Measurements from ENCODE around the genes DEFB113 and PAQR8.

- PRO-cap: no peak
- RAMPAGE, long total RNA: no peak
Measured at GRCh38 chr6:49969552-49969920, at the start of gene DEFB113. Gene DEFB113, minus strand, starts transcription at chr6:49969625.

DNA sequence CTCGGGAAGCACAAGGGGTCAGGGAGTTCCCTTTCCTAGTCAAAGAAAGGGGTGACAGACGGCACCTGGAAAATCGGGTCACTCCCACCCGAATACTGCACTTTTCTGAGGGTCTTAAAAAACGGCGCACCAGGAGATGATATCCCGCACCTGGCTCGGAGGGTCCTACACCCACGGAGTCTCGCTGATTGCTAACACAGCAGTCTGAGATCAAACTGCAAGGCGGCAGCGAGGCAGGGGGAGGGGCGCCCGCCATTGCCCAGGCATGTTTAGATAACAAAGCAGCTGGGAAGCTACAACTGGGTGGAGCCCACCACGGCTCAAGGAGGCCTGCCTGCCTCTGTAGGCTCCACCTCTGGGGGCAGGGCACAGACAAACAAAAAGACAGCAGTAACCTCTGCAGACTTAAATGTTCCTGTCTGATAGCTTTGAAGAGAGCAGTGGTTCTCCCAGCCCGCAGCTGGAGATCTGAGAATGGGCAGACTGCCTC is 303.0 kb downstream of the TFAP2B start:
- PRO-cap: no peak
- RAMPAGE, long total RNA: no peak

- PRO-cap: no peak
- RAMPAGE, long total RNA: no peak
Measured at GRCh38 chr6:51514228-51514994, 573.0 kb downstream of the PKHD1 start.

DNA sequence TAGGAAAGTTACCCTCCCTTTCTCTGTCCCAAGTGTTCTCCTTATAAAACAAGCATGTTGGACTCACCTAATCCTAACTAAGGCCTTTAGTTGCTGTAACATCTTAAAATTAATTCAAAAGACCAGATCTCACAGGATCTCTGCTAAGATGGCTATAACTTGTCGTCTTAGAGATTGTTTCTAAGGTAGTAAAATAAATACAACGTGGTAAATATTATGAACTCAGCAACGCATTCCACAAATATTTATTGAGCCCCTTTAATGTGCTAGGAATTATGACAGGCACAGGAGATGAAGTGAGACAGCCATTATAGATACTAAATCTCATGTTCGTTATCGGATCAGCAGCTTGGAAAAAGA is 20.8 kb upstream of the MCM3 start:
- PRO-cap: no peak
- RAMPAGE, long total RNA: no peak

- PRO-cap: no peak
- RAMPAGE, long total RNA: no peak
Measured at GRCh38 chr6:52333625-52334254, 28.2 kb upstream of the PAQR8 start.

DNA sequence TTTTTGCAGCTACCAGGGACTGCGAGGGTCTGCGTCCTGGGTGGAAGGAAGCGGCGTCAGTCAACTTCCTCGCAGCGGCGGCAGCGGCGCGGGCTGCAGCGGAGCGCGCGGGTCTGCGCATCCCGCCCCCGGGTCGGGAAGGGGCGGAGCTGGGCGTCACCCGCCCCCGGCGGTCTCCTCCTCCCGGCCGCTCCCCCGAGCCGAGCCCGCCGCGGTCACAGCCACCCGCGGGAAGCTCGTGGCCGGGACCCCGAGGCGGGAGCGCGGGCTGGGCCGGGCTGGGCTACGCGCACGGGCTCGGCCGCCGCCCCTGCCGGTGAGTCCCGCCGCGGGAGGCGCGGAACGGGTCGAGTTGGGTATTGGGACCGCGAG is at the start of gene PAQR8:
Gene PAQR8 (plus strand): TSS at position 218 of the 372 bp plus-strand sequence.
- PRO-cap: bidirectional peak, plus-strand start at position 218 of the sequence, minus-strand start at position 82 of the sequence
- RAMPAGE, long total RNA: no peak

GRCh38 chr6:52370183-52370686 is 8.3 kb downstream of the PAQR8 start:
- PRO-cap: no peak
- RAMPAGE, long total RNA: no peak

DNA sequence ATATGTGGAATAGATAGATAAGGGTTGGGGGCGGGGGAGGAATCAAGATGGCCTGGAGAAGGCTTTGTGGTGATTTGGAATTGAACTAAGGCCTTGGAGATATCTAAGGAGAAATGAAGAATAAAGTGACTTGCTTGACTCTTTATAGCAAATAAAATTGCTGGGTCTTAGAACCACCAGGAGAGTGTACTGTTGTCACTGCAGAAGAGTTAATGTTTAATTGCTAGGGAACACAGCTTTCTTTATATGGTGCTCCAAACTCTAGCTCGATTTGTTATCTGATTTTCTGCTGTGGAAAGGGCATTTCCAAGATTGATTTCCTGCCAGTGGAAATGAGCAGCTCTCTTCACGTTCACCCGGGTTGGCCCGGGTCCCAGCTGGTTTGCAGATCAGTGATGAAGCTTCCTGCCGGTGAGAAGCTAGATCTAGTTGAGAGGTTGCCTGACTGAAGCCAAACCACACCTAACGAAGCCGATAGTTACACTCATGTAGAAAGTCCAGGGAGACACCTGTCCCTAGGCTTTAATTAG is 27.6 kb downstream of the PAQR8 start:
- PRO-cap: no peak
- RAMPAGE, long total RNA: no peak

- PRO-cap: unidirectional peak, plus-strand start at chr6:52556067
- RAMPAGE, long total RNA: no peak
Measured at GRCh38 chr6:52555949-52556148, 21.0 kb downstream of the TRAM2 start.

DNA sequence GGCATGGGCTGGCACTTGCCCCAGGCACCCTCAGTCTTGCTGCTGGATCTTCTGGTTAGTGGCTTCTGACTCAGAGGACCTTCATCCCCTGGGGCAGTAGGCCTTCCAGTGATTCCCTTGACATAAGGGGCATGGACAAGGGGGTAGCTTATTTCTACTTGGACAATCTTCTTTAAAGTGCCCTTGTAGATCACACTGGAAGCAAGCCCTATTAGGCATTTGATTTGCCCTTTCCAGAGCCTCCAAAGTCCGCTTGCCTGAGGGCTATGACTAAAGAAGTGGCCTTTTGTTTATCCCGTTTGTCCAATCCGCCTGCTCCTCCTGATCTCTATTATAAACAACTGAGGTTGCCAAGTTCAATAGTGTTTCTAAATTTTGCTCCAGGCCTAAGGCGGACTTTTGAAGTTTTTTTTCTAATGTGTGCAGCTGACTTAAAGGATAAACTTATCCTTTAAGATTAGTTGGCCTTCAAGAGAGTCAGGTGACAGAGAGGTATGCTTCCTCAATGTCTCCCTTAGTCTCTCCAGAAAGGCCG is 8.8 kb upstream of the GSTA3 start:
- PRO-cap: no peak
- RAMPAGE, long total RNA: no peak

DNA sequence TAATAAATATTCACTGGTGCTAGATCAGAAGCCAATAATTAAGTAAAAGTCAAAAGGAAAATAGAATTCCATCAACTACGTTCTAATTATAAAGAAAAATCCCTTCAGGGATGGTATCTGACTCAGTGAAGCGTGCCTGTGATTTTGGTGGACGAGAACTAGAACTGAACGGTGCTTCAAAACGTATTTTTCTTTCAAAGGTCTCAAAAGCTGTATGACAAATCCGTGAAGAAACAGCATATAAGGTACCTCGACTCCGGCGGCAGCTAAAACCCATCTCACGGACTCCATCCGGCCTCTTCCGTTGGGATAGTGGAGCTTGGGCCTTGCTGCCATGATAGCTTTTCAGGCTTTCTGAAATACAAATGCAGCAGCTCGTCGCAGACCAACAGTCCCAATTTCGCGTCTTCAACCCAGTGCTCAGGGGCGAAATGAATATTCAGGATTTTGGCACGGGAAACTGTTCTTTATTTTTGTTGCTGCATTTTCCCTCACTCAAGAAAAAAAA is 1.1 kb downstream of the GSTA4 start:
- PRO-cap: no peak
- RAMPAGE, long total RNA: no peak

DNA sequence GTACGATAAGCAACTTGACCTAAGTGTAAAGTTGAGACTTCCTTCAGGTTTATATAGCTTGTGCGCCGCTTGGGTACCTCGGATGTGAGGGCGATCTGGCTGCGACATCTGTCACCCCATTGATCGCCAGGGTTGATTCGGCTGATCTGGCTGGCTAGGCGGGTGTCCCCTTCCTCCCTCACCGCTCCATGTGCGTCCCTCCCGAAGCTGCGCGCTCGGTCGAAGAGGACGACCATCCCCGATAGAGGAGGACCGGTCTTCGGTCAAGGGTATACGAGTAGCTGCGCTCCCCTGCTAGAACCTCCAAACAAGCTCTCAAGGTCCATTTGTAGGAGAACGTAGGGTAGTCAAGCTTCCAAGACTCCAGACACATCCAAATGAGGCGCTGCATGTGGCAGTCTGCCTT is 459 bp upstream of the GSTA4 start:
- PRO-cap: bidirectional peak, plus-strand start at position 76 of the sequence, minus-strand start outside the sequence
- RAMPAGE, long total RNA: no peak

DNA sequence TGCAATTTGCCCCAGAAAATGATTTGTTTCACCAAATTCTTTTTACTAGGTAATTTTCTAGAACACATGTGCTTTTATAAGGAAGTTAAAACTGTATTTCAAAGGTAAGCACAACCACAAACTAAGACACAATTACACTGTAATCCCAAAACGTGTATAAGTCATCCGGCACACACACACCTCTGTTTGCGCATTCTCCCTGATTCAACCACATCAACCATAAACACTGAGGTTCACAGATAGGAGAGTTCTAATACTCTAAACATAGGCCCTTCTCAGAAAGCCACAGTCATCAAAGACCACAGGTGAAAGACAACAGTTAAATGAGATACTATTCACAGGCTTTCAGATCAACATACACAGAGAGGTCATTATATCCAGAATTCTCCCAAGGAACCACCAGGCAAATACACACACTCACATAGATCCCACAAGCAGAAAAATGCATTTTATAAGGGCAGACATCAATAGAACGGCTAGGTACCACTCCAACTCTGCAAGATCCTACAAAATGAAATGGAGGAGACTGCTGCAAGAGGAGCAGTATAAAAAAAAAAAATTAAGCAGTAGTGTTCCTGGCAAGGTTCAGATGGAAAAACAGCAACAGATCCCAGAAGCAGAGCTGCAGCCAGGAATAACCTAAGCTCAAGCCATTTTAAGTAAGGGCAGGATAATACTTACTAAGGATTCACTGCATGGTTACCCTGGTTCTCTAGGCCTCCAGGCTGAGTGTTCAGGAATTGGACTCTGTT is 3.1 kb downstream of the CILK1 start:
- PRO-cap: no peak
- RAMPAGE, long total RNA: no peak

GRCh38 chr6:53065044-53065209 is 277 bp upstream of the FBXO9 start:
- PRO-cap: no peak
- RAMPAGE, long total RNA: no peak

DNA sequence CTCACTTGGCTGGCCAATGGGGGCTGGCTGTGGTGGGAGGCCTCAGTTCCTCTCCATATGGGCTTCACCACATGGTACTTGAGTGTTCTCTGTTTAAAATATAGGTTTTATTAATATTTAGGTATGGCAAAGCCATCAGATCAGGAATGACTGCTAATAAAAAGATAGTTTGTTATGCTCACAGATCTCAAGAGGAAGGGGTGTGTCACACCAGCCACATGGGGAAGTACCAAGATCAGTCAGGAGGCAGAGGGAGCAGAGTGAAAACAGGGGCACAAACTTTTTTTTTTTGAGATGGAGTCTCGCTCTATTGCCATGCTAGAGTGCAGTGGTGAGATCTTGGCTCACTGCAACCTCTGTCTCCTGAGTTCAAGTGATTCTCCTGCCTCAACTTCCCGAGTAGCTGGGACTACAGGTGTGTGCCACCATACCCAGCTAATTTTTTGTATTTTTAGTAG is 92.1 kb upstream of the GCM1 start:
- PRO-cap: no peak
- RAMPAGE, long total RNA: no peak

DNA sequence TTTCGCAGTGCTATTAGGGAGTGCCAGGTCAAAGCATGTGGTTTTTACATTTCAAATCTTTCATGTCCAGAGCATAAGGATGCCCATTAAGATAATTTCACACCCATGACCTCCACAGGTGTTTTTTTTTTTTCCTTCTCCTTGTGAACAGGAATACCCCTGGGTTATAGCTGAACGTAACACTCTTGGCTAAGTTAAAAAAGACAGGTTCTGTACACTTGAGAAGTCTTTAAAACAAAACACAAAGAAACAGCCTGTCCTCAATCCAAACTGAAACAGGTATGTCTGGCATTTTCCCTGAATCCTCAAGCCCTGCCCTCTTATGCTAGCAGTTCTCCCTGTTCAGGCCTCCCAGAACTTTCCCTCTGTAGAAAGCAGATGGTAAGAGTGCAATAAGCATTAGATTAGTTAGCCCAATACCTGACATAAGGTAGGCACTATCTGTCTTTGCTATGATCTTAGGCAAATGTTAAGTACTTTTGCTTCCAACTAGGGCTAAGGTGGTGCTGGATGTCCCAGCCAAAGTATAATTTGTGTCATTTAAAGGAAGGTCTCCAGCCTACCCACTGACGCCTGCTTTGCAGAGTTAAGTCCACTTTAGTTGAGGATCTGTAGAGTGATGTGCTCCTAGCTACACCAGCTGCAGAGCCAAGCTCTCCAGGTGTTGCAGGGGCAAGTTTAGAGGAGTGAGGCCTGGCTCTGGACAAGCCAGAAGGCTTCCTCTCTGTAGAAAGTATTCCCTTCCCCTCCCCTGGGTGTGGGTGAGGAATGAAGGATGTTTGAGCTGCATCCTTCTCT is 66.8 kb downstream of the ELOVL5 start:
- PRO-cap: no peak
- RAMPAGE, long total RNA: no peak

GRCh38 chr6:53340854-53341118 is 8.0 kb downstream of the ELOVL5 start:
- PRO-cap: no peak
- RAMPAGE, long total RNA: no peak

GRCh38 chr6:53431762-53432164 is 83.0 kb upstream of the ELOVL5 start:
- PRO-cap: no peak
- RAMPAGE, long total RNA: no peak

DNA sequence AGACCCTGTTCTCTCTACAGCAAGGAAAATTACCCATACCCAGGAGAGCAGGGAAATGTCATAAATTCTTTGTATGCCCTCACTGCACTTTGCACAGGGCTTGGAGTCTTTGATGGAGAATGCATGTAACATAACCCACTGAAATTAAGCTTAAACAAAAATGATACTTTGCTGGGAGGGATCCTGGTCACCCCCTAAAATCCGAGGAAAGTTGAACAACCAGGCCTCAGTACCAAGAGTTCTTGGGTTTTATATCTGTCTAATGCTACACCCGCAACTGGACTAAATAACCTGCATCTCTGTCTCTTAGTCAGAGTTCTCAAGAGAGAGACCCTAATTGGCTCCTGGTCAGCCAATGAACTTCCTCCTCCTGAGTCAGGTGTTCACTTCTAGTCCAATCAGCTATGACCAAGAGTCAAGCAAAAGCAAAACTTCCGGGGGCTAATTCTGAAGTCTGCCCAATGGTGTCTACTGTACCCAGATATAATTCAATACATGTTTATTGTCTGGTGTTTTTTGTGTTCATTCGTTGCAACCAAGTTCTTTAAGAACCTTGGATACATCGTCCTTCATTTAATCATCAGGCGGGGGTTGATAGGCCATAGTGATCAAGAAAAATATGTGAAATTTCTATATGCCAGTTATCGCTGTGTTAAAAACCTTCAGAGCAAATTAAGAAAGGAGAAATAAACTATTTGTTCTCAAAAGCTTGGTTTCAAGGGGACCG is 61.0 kb downstream of the GCLC start:
- PRO-cap: no peak
- RAMPAGE, long total RNA: no peak

DNA sequence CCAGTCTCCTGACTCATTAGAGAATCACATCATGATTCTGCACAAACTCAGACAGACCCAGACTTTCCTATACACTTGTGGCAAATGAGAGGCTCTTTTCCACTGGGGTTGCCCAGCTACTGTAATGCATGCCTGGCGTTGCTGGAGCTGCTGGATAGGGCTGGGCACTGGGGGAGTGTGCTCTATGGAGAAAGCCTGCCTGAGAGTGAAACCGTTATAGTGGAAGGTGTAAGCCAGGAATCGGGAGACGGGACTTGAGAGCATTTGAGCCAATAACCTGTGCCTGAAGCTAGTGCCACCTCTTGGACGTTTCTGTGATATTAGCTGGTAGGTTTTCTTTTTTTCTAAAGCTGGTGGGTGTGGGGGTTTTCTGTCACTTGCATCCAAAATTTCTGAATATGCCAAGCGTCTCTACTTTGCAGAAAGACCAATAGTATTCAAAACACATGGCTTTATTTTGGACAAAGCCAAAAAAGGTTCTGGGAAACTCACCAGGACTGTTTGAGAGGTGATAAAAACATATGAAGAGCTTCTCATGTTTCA is 51.5 kb downstream of the GCLC start:
- PRO-cap: no peak
- RAMPAGE, long total RNA: no peak

Measured in urinary bladder (tissue), 3 donors.